Pulmonary lymph node (tissue), 1 donor: ENCODE data around the genes PPM1B and CAMKMT.

DNA sequence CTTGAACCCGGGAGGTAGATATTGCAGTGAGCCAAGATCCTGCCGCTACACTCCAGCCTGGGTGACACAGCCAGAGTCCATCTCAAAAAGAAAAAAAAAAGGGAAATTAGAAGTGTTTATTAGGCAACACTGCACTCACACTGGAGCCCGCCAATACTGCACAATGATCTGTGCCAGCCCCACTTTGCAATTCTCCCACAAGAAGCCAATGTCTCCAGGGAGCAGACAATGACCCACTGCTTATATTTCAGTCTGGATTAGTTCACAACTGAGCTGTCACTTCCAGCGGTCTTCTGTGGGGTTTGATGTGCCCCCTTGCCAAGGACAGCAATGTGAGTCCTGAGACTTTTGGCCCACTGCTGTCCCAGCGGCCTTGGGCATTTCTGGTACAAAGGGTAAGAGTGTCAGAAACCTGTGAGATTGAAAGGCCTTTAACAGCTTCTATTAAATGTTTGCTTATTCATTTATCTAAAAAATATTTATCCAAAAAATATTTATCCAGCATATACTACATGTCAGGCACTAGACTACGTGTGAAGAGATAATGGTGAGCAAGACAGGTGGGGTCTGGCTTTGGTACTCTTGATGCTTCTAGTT, 85.6 kb upstream of the PPM1B start:
- PRO-cap, result no peak

DNA sequence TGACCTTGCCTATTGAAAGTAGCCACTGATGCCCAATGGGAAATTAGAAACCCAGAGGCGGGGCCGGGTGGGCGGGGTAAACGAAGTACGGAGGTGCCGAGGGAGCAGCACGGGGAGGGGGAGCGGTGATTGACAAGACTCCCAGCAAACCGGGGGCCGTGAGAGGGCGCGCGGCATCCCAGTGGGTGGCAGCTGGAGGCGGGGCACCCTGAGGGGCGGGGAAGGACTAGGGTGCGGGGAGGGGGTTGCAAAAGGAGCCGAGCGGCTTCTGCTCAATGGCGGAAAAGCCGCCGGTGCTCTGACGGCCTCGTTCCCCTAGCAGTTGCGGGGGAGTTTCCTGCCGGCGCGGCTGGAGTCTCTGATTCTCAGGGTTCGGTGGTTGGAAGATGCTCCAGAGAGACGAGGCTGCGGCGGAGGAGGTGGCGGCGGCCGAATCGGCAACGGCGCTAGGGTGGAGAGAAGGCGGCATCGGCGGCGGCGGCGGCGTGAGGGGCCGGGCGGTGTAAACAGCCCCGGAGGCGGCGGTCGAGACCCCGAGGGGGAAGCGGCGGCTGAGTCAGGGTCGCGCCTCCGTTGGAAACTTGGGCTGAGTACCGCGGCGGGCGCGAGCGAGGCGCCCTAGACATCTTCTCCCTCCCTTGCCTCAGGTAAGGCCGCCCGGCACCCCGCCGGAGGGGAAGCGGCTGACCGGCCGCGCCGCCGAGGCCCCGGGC, at the start of gene PPM1B:
TSS of gene PPM1B (plus strand) at position 248 of the 713 bp plus-strand sequence.
- PRO-cap, result unidirectional peak, plus-strand start at position 250 of the sequence

DNA sequence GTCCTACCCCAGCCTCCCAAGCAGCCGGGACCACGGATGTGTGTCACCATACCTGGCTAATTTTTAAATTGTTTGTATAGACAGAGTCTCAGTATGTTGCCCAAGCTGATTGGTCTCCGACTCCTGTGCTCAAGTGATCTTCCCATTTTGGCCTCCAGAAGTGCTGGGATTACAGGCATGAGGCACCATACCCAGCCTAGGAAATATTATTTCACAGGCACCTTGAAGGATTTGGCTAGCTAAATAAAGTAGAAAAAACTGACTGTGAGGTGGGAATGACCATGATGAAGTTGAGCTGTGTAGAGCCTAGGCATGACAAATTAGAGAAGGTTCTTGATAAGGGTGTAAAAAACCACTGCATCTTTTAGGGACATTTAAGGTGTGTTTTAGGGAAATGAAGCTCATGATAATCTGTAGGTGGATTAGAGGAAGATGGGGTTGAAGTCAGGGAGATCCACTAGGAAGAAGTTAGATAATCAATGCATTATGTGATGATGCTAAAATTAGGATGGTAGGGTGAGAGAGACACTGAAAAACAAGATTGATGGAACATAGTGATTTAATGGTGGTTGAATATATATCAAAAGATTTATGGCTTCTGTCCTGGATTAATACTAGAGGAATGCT, 12.5 kb downstream of the PPM1B start:
- PRO-cap, result no peak

DNA sequence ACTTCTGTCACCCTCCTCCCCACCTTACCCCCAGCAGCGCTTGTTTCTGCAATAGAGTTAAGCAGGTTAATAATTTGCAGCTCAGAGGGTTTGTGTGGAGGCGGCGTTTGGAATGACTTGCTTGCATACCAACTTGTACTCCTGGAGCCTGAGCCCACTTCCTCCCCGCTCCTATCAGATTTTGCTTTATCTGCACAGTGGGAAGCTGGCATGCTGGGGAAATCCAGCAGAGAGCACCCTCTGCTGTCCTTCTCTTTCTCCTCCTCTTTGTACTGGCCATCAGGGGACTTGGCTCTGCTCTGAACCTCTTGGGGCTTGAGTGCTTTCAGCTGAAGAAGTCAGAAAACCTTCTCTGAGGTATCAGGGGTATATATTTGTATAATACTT, 16.3 kb downstream of the SLC3A1 start:
- PRO-cap, result no peak

- PRO-cap, result no peak
Measured at GRCh38 chr2:44359495-44360455, 1.5 kb downstream of the PREPL start.

DNA sequence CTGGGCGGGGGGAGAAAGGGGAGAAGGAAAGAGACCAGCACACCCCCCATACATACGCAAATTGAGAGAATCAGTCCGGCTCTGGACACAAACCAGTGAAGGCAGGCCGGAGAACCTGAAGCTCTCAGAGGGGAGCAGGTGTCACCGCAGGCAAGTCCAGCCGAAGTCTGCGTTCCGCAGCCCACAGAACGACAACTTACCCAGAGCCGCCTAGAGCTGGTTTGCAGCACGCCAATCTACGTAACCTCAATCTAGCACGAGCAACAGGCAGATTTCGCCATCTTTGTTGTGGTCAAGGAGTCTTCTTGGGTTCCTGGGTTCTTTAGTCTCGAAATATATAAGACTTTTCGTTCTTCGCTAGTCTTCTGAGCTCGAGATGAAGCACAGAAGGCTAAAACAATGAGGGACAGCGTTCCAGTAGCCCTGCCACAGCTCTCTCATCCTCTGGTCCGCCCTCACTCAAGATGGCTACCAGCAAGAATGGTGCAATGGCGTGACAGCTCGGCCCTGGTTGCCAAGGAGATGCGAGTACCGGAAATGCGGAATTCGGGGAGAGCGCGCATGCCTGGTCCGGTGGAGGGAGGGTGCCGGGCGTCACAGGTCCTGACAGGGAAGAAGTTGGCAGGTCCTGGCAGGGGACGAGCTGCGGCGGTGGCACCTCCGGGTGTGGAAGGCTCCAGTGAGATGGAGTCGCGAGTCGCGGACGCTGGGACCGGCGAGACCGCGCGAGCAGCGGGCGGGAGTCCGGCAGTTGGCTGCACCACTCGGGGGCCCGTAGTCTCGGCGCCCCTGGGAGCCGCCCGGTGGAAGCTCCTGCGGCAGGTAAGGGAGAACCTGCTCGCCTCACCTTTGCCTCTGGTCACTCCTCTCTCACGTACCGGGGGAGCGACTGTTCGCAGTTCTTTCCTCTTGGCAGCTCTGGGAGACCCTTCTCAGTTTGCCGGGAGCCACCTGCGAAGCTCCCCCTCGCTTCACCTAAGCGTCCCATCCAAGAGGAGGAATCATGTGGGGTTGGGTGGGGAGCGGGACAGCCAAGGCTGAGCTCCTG, at the start of gene CAMKMT:
TSS of gene CAMKMT (plus strand) at position 624 of the 1,048 bp plus-strand sequence.
- PRO-cap, result unidirectional peak, minus-strand start at position 169 of the sequence; unidirectional peak, minus-strand start at position 253 of the sequence; bidirectional peak, plus-strand start at position 624 of the sequence, minus-strand start at position 451 of the sequence

DNA sequence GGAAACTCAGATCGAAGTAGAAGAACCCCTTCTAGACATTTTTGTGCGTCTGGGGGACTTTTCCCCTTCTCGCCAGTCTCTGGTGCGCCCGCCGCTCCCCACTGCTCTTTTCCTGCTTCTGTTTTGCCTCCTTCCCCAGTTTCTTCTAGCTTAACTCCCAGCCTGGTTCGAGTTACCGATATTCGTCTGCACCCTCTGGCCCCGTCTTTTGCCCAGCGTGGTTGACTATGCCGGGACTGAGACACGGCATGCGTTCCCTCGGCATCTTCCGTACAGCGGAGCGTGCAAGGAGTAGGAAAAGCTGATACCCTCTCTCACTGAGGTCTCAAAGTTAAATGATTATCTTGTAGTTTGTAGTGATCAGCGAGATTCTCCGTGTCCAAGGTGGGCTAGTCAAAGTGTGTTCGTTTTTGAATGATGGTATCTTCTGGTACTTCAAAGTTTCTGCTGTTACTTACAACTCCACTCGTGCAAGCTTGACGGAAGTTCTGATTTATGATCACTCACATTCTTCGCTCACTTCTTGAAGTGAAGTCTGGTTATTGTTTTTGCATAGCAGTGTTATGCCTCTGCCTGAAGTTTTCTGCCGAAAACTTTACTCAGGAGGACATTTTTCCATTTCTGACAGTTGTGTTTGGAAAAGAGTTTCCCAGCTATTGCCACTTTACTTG, 760 bp downstream of the CAMKMT start:
- PRO-cap, result no peak

- PRO-cap, result unidirectional peak, plus-strand start at chr2:44975962
Measured at GRCh38 chr2:44975449-44976018, 33.7 kb downstream of the SIX2 start.

- PRO-cap, result no peak
Measured at GRCh38 chr2:45179959-45180563, 170.8 kb upstream of the SIX2 start.

GRCh38 chr2:45262965-45263635, 253.8 kb upstream of the SIX2 start:
- PRO-cap, result no peak

GRCh38 chr2:45651067-45651408, 437 bp upstream of the PRKCE start:
- PRO-cap, result bidirectional peak, plus-strand start at chr2:45651160, minus-strand start at chr2:45650994

DNA sequence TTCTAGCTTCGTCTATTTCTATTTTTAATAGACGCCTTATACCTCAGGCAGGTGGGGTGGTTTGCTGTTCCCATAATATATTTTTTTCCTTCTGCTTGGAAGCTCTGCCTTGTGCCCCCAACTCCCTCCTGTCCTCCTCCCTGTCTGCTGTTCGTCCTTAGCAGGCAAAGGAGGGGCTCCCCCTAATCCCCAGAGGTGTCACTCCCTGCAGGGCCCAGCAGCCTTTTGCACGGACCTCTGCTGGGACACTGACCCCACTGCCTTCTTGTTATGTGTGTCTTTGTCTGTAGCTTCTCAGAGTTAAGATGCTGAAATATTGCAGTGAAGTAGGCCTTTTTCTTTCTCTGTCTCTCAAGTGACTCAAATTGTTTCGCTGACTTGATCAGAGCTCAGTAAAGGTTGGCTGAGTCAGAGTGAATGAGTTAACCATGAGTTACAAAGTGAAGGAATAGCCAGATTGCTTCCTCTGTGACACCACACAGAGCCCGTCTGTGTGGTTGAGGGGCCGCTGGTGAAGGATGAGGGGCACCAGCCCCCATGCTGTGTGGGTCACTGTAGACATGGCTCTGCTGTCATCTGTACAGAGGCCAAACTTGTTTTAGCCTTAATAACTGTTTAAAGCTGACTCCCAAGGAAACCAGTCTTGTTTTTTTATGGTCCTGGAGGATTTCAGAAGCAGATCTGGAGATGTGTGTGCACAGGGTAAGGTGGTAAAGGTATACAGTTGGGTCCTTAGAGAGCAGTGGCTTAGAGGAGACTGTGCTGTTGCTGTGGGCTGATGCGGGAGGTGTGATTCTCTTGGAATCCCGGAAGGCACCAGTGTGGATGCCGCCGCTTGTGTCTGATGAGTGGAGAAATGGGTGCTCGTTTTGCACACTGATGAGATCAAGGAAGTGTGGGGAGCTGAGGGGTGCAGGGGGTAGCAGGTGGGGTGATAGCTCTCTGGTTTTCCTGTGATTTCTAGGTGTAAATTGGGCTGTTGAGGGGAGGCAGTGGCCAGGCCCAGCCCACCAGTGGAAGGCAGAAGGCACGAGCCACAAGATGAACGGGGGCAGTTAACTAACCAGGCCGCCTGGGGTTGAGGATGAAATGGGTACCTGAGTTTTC, 47.9 kb downstream of the PRKCE start:
- PRO-cap, result no peak

- PRO-cap, result no peak
Measured at GRCh38 chr2:45715812-45716665, 64.6 kb downstream of the PRKCE start.

DNA sequence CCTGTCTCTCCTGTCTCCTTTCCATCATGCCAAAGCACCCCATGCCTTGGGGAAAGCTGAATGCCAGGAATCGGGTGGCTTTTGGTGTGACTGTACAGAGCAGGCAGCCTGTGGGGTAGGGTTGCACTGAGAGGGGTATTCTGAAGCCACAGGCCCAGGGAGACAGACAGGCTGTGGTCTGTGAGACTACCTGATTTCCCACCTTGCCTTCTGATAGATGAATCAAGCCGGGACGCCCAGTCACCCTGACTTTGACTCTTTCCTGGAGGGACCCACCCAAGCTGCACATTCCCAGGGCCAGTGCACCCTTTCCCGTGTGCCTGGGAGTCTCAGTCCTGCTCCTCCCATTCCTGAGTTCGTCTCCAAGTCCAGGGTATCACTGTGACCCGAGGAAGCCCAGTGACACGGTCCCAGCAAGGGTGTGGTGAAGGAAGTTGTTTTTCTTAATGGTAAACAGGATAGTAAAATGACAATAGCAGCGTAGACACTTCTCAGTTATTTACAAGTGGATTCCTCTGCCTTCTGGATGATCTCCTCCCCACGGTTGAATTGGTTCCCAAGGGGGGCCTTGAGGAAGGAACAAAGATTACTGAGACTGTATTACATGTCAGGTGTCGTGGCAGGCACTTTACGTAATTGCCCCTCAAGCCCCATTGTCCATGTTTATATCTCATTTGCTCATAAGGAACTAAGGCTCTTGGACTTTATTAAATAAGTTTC, 123.2 kb downstream of the PRKCE start:
- PRO-cap, result no peak

GRCh38 chr2:45786808-45787368, 135.4 kb downstream of the PRKCE start:
- PRO-cap, result no peak

GRCh38 chr2:45938275-45938774, 286.9 kb downstream of the PRKCE start:
- PRO-cap, result no peak

DNA sequence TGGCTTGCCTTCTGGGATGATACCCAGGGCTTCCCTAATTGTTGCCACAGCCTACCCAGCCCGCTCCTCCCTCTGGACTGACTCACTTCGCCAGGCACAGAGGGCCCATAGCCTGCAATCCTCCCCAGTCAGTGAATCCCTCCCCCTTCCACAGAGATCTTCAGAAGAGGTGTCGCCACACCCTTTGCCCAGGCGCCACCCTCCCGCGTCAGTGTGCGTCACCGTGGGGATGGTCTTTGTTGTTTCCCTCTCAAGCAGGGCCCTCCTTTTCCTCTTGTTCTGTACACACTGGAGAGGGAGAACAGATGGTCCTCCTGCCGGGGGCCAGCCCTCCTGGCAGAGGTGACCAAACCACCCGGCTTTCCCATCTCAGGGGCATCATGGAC, 115.1 kb upstream of the EPAS1 start:
- PRO-cap, result no peak

GRCh38 chr2:46188353-46188702, 108.9 kb upstream of the EPAS1 start:
- PRO-cap, result no peak

- PRO-cap, result no peak
Measured at GRCh38 chr2:46257289-46257901, 39.8 kb upstream of the EPAS1 start.

- PRO-cap, result no peak
Measured at GRCh38 chr2:46325148-46325869, 28.1 kb downstream of the EPAS1 start.